ENCODE measurements around the genes ACTRT3 and EIF5A2.

DNA sequence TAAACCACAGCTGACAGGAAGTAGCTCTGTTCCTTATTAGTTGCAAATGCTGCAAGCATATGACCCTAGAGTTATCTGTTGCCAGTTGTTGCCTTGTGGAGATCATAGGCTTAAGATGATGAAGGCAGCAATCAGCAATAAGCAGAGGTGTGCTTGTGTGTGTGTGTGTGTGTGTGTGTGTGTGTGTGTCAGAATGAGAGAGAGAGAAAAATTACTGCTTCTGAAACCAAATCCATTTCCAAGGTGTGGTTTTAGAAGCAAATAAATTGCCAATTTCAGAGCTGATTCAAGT lies 141.2 kb downstream of the SERPINI1 start:
- PRO-cap, result no peak

GRCh38 chr3:168026770-168027326 lies 68.9 kb downstream of the GOLIM4 start:
- PRO-cap, result no peak

GRCh38 chr3:168096177-168096253 lies 291 bp upstream of the GOLIM4 start:
- PRO-cap, result no peak

DNA sequence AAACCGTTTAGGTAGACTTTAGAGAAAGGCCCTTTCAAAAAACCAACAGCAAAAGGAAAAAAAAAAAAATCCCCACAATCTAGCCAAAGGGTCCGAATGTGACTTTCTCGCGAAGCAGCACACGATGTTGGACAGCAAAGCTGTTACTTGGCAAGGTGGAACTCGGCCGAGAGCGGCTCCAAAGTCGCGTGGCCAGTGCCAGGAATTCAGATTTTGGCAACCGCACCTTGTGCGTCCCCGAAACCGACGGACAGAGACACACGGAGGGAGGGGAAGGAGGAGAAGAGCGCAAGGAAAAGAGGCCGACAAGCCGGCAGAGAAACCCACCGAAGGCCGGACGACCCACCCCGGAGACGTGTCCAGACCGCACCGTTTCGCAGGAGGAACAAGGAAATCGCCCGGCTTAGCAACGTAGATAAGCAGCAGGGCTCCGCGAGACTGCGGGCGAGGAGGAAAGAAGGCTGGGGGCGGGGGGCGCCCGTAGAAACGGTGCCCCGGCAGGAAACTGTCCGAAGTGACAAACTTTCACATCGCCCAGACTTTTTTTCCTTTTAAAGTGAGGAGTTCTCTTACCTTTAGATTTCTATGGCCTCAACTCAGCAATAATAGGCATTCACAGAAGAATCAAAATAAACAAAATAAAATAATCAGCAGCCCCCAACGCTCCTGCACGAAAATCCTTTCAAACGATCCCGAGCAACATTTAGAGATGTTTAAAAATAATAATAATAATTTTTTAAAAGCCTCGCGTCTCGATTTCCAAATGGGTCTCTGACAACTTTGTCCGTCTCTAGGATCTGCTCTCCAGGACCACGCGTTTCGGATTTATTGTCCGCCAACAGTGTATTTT lies 517.1 kb downstream of the MECOM start:
- PRO-cap, result bidirectional peak, plus-strand start at position 146 of the sequence, minus-strand start at position 142 of the sequence; bidirectional peak, plus-strand start at position 422 of the sequence, minus-strand start at position 387 of the sequence

DNA sequence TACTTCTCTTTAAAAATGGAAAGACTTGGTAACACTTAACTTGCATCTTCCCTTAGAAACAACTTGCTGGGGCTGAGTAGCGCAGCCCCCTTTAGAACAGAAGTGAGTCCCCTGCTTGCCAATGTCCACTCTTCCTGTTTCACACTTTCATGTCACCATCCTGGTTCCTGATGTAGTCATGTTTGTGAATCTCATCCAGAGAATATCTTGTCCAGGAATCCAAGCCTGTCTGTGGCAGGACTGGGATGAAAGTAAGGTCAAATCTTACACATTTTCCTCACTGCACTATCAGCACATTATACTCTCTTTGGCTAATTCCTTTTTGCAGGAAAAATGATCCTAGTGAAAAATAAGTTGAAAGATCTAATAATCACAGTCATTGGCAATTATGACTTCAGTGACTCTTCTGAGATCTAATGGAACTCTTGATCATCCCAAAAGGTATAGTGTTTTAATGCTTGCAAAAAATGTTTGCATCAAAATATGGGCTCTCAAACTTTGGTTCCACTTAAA lies 457.5 kb downstream of the MECOM start:
- PRO-cap, result no peak

DNA sequence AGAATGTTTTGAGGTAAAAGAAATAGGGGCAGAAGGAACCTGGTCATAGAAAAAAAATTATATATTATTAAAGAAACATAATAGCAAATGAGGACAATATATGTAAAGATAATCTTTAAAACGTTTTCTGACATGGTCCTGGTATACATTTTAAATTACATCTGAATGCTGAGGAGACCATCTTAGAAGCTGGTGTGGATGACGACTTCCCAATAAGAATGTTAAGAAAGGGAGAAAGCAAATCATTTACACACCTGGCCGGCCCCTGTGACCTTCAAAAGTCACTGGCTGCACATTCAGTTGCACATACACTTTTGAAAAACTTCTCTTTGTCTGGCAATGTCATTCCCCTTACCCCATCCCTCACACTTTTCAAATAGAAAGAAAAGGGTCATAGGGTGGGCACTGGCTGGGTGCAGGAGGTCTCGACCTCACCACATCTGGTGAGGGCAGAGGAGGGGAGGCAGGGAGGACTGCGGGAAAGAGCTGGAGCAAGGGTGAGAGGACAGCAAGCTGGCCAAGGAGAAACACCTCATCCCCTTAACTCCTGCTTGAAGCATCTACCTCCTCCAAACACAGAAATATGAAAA lies 391.0 kb downstream of the MECOM start:
- PRO-cap, result no peak

- PRO-cap, result no peak
Measured at GRCh38 chr3:169619158-169619521, 44.4 kb downstream of the MECOM start.

- PRO-cap, result no peak
Measured at GRCh38 chr3:169664256-169664657, 745 bp upstream of the MECOM start.

- PRO-cap, result unidirectional peak, plus-strand start at chr3:169769289; unidirectional peak, plus-strand start at chr3:169769343; bidirectional peak, plus-strand start at chr3:169769474, minus-strand start at chr3:169769551
Measured at GRCh38 chr3:169769081-169770314, at the start of gene ACTRT3. ACTRT3 (minus strand) TSS chr3:169769561.

DNA sequence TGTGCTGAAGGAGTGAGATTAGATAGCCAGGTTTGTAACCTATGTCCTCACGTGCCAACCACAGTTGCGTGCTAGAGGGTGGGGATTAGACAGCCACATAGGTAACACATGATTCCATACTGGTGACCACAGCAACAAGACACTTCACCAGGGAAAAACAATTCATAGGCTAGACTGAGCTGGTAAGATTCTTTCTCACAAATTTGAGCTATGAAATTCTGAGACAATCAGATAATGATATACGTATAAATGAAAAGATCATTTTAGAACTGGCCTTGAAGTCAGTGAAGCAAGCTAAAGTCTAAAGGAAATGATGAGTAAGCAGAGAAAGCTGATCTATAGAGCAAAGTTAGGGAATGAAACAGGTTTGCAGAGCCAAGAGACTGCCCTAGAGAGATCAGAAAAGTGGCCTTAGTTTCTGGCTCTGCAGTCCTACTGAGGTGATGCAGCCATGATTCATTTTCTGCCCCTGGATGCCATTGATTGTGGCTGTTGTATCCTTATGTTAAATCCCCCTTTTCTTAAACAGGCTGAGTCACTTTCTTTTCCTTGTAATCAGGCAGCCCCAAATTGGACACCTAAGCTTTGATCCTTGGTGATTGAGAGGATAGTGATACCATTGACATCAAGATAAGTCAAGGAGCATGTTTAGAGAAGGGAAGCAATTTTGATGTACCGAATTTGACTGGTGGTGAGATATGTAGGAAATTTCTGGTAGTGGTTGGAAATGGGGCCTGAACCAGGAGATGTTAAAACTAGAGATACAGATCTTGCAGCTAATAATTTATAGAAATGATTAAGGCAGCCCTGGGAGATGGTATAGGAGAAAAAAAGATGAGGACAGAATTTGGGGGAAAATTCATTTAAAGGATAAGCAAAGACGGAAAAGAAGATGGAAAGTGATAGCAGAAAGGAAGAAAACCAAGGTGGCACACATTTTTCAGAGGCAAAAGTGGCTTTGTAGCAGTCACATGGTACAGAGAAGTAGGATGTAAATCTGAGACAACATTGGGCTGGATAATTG lies 18.0 kb downstream of the MYNN start:
- PRO-cap, result no peak

GRCh38 chr3:169811573-169811959 lies 1.1 kb upstream of the LRRIQ4 start:
- PRO-cap, result no peak

- PRO-cap, result no peak
Measured at GRCh38 chr3:169871350-169871849, 1.7 kb upstream of the LRRC31 start.

DNA sequence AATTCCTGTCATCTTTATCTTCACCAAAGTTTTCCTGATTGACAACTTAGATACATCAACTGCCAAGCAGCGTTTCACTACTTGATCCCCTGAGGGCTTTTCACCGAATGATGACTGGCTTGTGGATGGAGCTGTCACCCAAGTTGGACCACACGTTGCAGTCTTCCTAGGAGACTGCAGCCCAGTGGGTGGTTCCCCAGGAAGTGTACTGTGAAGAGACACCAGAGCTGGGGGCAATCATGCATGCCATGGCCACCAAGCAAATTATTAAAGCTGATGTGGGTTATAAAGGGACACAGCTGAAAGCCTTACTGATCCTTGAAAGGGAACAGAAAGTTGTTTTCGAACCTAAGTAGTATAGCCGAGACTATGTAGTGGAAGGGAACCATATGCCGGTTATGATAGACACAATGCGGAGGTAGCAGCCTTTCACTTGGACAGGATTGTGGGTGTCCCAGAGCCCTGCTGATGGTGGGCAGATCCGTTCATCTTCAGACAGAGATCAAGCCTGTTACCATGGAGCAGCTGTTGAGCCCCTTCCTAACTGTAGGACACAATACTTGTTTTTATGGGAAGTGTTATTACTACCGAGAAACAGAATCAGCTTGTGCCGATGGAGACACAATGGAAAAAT lies 20.8 kb downstream of the SAMD7 start:
- PRO-cap, result no peak

GRCh38 chr3:170001933-170002181 lies 35.2 kb downstream of the SEC62 start:
- PRO-cap, result no peak

DNA sequence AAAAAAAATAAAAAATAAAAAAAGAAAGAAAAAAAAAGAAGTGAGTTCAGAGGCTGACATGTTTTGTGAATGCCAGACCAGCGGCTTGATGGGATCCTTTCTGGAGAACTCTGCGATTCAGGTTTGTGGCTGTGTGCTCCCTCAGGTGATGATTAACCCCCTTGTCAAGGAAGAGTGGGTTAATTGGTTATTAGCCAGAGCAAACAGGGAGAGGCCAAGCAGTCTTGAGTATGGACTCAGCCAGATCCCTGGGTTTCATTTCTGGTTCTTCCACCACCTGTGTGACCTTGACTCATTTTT lies 7.7 kb downstream of the GPR160 start:
- PRO-cap, result unidirectional peak, minus-strand start at position 112 of the sequence

- PRO-cap, result no peak
Measured at GRCh38 chr3:170180032-170180319, 1.6 kb downstream of the PHC3 start.

DNA sequence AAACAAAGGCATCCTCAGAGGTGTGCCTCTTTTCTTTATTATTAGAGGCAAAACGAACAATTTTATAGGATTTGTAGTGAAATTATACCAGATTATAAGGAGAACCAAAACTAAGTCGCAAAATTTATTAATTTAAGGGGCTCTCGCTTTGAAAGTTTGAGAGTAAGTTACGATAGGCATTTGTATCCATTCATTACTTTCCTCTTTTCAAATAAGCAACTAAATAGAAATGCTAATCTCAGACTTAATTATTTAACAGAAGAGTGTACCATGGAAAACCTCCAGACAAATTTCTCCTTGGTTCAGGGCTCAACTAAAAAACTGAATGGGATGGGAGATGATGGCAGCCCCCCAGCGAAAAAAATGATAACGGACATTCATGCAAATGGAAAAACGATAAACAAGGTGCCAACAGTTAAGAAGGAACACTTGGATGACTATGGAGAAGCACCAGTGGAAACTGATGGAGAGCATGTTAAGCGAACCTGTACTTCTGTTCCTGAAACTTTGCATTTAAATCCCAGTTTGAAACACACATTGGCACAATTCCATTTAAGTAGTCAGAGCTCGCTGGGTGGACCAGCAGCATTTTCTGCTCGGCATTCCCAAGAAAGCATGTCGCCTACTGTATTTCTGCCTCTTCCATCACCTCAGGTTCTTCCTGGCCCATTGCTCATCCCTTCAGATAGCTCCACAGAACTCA lies 2.7 kb downstream of the SKIL start:
- PRO-cap, result no peak

DNA sequence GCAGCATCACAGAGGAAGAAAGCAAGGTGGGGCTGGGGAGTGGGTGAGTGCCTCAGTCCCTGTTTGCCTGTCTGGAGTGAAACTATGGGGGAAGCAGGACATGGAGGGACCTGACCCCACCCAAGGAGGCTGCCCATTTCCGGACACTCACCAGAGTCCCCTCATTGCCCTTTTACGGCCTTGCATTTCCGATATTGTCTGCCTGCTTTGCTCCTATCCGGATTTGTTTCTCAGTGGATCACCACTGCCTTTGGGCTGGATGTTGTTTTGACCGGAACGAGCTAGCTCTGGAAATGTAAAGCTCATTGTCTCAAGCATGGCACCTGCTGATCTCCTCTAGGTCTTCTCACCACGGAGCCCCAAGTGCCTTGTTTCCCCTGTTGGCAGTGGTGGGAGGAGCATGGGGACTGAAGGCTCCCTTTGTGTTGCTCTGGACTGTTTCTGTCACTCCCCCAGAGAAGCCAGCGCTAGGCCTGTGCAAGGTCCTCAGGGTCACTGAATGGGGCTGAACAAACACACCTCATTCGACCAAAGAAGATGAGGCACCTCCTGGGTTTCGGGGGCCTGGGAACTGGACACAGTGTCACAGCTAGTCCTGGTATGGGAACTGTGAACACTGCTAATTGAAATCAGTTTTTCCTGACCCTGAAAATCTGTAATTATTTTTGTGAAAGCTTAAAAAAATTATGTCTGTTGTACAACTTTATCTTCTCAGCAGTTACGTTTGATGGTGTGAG lies 7.1 kb downstream of the CLDN11 start:
- PRO-cap, result no peak

- PRO-cap, result bidirectional peak, plus-strand start at chr3:170908839, minus-strand start at chr3:170908637
Measured at GRCh38 chr3:170908517-170909274, at the start of gene EIF5A2. EIF5A2 (minus strand) TSS chr3:170908637.

DNA sequence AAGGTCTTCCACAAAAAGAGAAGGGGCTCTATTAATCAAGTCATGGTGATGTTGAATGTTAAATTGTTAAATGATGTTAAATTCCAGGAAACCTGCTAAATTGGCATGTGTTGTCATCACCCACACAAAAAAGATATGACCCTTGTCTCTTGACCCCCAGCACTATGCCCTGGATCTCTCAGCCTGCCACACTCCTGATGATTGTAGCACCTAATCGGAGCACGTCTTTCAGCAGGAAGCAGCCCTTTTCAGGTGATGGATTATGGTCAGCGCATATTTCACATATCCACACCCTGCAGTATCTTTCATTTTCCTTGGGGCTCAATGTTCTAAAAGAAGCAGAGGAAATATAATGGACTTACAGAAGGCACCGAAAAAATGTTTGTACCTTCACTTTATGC lies 9.3 kb downstream of the SLC2A2 start:
- PRO-cap, result no peak

Data from ileum (tissue), 1 donor.